Tongue (tissue), 2 donors: Measurements from ENCODE around the gene CACNG5.

DNA sequence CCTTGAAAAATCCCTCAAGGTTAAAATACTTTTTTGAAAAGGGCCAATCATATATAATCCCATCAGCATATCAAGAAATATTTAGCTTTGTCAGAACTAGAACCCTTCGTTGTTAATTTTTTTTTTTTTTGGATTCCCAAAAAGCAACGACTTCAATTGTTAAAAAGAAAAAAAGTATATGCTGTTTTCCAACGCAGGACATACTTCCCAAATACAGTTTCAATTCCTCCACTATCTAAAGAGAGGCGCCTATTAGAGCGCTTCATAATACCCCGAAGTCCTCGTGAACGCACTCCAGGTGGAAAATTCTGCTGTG lies 20.9 kb downstream of the GNA13 start:
- RAMPAGE, long total RNA, result no peak

- RAMPAGE, long total RNA, result no peak
These were observed 75.6 kb downstream of the AXIN2 start for GRCh38 chr17:65485757-65486329.

- RAMPAGE, long total RNA, result no peak
These were observed 238.5 kb upstream of the AXIN2 start for GRCh38 chr17:65799927-65800277.

- RAMPAGE, long total RNA, result no peak
These were observed 170.9 kb downstream of the CEP112 start for GRCh38 chr17:66021044-66021488.

GRCh38 chr17:66171758-66172236 lies 20.1 kb downstream of the CEP112 start:
- RAMPAGE, long total RNA, result no peak

DNA sequence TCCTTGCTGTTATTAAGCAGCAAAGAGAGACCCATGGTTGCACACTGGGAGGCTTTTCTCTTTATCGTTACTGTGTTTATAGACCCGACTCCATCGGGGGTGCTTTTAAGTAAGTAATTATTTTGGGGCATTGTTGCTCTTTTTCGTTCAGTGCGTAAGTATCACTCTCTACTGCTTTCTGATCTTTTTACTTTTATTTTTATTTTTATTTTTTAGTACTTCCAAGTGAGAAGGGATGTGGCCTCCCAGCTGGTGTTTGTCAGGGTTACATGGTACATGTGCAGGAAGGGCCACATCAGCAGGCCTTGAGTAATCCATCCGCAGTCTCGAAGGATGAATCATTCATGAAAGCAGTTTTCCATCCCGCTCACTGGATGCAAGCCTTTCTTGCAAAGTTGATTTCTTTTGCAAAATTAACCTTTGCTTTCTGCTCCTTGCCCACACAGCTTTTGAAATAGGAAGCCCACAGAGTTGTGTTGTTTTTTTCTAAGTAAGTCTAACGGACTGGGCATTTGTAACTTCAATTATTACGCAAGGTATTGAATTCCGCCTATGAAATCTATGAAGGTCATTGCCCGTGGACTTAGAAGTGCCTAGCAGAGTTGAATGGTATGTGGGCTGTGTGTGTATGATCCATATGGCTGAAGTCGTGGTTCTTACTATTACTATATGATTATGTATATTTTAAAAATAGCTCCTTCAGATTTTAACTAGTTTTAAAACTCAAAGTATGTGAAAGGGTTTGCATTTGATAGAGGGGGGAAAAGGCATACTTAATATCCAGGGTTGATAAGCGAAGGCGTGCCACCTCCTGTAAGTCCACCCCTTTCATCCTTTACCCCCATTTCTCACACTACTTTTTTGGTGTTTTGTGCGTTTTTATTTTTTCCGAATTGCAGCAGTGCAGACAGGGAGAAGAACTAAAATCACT lies 157.5 kb downstream of the PRKCA start:
- RAMPAGE, long total RNA, result no peak

GRCh38 chr17:66715677-66716144 lies 119.2 kb upstream of the CACNG5 start:
- RAMPAGE, long total RNA, result no peak

DNA sequence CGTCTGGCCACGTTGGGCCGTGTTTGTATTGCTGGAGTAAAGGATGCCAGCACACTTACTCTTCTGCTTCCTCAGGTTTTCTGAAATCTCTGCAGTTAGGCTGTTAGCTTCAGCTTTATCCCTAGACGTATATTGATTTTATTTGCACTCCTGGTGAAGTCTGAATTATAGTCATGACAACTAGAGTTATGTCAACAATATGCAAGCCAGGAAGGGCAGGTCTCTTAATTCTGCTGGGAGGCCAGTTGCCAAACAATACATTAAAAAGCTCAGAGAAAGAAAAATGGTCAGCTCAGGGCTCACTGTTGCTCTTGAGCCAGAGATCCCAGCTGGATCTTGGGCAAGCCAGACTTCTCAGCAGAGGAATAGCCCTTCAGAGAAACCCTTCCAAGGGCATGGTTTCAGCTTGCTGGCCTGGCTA lies 110.2 kb upstream of the CACNG5 start:
- RAMPAGE, long total RNA, result no peak

DNA sequence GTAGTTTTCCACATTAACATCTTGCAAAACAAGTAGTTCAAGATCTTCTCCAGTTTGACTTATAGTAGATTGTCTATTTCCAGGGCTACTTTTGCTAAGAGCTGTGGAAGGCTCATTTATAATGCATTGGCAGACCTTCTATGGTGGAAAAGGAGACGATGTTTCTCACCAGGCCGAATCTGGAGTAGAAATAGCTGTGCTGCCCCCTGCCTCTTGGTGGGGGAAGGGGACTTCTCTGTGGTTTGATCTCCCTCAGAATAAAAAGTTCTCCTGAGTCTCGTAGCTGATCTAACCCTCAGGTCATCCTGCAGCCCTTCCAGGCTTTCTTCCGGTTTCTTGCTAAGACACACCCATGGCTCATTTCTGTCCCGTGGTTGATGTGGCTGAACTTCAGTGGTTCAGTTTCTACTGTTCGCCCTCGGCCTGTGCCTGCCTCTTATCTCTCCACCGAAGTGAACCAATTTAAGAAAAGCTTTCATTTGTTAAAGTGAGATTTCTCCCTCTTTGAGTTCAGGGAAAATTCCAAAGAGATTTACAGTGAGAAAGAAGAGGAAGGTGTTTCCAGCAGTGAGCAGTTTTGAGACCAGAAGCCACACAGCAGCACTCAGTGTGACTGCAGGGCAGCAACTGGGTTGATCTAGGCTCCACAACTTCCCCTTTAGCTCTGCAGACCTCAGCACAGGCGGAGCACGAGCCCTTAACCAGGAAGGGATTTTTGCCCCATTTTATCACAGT lies 35.0 kb upstream of the CACNG5 start:
- RAMPAGE, long total RNA, result no peak

GRCh38 chr17:66804187-66804762 lies 30.6 kb upstream of the CACNG5 start:
- RAMPAGE, long total RNA, result no peak

GRCh38 chr17:66807100-66808275 lies 27.4 kb upstream of the CACNG5 start:
- RAMPAGE, long total RNA, result no peak

DNA sequence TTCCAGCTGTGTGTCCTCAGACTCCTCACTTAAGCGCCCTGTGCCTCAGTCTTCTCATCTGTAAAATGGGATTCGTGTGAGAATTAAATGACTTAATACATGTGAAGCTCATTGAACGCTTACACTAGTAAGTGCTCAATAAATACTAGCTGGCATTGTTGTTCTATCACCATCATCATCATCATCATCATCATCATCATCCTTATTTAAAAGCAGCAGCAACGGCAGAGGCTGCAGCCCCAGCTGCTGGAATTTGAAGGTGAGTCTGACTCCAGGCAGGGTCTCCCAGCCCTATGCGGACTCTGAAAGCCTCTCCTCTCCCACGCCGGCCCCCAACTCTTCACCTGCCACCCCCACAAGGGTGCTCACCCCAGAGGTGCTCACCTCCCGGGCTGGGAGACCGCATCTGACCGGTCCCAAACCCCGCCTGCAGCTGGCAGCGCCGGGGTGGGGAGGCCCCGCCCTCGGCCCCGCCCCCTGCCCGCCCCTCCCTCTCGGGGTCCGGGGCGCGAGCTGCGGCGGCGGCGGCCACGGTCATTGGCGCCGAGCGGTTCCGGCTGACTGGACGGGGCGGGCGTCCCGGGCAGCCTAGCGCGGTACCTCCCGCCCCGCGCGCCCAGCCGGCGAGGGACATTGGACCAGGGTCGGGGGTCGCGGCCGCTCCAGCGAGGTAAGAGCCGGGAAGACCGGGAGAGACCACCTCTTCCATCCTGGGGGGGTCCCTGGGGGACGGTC lies at the start of gene CACNG5:
Gene CACNG5, plus strand, starts transcription at position 537 of the 735 bp plus-strand sequence.
- RAMPAGE, long total RNA, result no peak

- RAMPAGE, long total RNA, result no peak
These were observed 48.8 kb upstream of the HELZ start for GRCh38 chr17:67293771-67294180.

DNA sequence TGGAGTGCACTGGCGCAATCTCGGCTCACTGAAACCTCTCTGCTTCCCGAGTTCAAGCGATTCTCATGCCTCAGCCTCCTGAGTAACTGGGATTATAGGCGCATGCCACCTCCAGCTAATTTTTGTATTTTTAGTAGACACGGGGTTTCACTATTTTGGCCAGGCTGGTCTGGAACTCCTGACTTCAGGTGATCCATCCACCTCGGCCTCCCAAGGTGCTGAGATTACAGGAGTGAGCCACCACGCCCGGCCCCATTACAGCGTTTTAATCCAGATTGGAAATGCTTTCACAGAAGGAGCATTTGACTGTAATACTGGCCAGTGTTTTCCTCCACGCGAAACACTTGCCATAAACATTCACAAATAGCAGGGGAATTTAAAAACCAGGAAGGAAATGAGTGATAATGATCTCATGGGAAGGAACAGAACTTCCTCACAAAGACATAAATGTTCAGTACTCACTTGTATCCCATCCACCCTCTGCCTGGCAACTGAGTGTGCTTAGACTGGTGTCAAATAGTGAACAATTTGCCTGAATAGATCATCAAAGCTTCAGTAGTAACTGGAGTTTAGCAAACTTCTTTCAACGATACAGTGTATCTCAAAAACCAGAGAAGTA lies 54.2 kb downstream of the PSMD12 start:
- RAMPAGE, long total RNA, result no peak

DNA sequence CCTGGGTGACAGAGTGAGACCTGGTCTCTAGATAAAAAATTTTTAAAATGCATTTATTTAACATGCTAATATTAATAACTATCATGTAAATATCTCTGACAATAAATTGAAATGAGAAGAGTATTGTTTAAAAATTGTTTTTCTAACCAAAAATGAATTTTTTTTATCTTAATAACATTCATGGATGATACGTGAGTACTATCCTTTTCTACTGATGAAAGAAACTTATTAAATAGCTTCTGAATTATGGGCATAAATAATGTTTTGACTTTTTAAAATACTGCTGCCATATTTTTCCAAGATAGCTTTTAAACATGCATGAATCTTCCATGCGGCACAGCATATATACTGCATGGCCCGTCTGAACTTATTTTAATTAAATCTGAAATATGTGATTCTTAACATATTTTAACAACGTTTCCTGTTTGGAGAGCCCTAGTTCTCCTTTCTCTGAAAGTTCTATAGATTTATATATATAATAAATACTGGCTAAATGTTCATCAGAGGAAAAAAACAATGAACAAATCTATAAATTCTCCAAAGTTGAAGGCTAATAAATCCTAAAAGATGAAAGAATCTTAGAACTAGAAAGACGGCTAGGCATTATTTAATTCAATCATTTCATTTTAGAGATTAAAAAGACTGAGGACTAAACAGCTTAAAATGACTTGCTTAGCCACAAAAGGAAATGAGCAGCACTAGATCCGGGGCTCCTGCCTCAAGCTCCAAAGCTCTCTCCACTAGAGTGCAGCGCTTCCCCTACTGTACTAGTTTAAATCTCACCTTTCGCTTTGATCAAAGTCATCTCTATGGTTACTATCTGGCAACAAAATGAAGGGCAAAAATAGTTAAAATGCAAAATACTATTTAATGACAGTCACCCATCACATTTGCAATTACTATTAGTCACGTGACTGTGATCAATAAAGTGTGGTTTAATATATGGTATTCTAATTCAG lies 6.8 kb downstream of the PSMD12 start:
- RAMPAGE, long total RNA, result no peak

GRCh38 chr17:67431667-67432069 lies 54.6 kb downstream of the PITPNC1 start:
- RAMPAGE, long total RNA, result no peak

DNA sequence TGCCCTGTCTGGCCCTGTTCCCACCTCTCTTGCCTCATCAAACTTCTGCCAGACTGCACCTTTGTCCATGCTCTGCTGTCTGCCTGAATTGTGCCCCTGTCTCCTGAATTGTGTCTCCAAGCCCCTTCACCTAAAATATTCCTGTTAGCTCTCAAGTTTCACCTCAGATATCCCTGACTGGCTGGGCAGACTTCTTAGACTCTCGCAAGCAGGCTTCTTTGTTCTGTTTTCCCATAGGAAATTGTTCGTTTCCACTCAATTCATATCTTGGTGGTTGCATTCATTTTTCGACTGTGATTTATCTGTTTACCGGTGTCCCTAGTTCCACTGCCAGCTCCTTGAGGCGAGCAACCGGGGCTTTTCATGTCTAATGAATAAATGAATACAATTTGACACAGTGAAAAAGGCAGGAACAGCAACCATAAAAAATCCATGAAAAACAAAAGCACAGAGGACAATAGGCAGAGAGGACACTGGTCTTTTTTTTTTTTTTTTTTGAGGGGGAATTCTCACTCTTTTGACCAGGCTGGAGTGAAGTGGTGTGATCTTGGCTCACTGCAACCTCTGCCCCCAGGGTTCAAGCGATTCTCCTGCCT lies 66.2 kb downstream of the PITPNC1 start:
- RAMPAGE, long total RNA, result no peak

- RAMPAGE, long total RNA, result no peak
These were observed 72.9 kb downstream of the PITPNC1 start for GRCh38 chr17:67449780-67450492.

- RAMPAGE, long total RNA, result no peak
These were observed 98.2 kb downstream of the PITPNC1 start for GRCh38 chr17:67474901-67476000.

DNA sequence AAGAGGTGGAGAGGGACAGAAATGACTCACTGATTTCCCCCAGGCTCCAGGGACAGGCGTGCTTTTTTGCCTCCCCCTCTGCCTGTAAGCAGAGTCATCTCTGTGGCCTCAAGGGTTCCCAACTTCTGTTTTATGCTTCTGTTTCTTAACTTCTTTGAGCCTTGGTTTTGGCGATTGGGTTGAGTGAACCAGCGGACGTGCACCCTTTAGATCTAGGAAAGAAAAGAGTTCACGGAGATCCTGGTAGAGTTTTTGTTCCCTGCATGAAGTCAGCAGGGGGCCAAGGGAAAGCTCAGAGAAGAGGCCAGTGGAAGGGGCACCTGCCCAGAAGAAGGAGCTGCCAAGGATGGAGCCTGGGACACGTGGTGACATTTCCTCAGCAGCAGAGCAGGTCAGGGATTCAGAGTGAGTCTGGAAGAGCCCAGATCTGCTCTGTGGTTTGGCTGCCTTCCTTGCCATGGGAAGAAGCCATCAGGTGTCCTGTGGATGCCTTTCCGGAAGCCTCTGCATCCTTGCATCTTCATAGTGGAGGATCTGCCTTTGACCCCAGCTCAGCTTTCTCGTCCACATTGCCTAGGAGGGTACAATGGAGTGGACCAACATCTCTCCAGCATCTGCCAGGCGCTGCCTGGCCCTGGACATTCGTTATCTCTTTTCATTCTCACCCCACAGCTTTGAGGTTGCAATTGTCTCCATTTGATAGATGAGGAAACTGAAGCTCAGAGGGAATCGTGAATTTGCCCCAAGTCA lies 147.6 kb upstream of the NOL11 start:
- RAMPAGE, long total RNA, result no peak